Umbilical cord (tissue), 2 donors: ENCODE measurements around a stretch of chr13.

DNA sequence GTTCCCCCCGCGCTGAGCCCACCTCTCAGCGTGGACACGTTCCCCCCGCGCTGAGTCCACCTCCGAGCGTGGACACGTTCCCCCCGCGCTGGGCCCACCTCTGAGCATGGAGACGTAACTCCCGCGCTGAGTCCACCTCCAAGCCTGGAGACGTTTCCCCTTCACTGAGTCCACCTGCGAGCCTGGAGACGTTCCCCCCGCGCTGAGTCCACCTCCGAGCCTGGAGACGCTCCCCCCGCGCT lies 96.8 kb downstream of the SOX1 start:
- RAMPAGE, long total RNA, result no peak

- RAMPAGE, long total RNA, result no peak
These were observed 126.8 kb downstream of the SOX1 start for GRCh38 chr13:112193620-112194212.

DNA sequence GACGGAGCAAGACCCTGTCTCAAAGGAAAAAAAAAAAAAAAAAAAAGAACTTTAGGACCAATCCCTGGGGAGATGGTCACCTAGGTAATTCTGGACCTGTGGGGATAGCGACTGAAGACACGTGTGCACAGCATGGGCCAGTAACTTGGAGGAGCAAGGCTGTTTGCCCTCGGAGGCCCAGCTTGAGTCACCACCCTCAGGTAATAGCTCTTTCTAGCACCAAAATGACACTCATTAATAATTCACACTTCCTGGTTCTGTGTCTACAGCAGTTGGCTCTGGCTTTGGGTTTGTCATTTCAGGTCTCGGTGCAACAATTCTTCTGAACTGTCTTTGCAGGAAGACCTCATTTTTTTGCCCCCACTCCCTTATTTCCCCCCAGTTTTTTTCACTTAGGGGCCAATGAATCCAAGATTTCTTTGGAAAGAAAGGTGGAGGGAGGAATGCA lies 3.9 kb upstream of the ATP11A start:
- RAMPAGE, long total RNA, result no peak

GRCh38 chr13:112743209-112744135 lies 53.6 kb downstream of the ATP11A start:
- RAMPAGE, long total RNA, result no peak

GRCh38 chr13:112782696-112783472 lies 93.0 kb downstream of the ATP11A start:
- RAMPAGE, long total RNA, result no peak

DNA sequence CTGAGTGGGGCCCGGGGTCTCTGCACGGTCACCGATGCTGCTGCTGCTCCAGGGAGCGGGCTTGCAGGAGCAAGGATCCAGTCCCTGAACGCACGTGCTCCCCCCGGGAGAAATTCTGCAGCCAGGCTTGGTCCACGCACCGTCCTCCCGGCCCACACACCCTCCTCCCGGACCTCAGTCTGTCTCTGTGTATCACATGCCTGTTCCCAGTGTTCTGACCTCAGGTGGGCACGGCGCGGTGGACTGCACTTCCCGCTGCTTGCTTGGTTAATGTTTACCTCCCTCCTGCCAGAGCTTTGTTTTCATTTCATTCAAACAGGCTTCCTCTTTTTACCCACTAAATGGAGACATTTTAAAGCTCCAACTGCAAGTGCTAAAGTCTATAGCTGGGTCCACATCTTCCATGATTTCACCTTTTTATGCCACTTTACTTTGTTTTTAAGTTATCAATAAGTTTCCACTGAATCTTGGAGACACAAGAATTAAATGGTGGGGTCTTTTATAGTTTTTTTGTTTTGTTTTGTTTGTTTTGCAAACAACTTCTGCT lies 76.1 kb upstream of the MCF2L start:
- RAMPAGE, long total RNA, result no peak

GRCh38 chr13:112905861-112906578 lies 63.0 kb upstream of the MCF2L start:
- RAMPAGE, long total RNA, result no peak

DNA sequence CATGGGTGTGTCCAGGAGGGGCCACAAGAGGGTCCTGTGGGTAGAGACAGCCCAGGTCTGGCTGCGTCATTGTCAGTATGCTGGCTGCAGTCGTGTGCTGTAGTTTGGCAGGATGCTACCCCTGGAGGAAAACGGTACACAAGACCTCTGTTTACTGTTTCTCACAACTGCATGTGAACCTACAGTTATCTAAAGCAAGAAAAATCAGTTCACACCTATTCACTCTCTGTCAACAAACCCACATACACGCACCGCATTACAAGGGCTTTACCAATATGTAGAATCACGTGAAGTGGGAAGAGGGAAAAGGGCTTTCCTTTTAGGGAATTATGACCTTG lies 17.4 kb upstream of the MCF2L start:
- RAMPAGE, long total RNA, result no peak

- RAMPAGE, long total RNA, result no peak
These were observed 4.2 kb upstream of the MCF2L start for GRCh38 chr13:112964714-112965399.

GRCh38 chr13:112998536-112998853 lies 29.5 kb downstream of the MCF2L start:
- RAMPAGE, long total RNA, result no peak

GRCh38 chr13:113096901-113097256 lies 8.7 kb upstream of the F7 start:
- RAMPAGE, long total RNA, result no peak

- RAMPAGE, long total RNA, result no peak
These were observed 333 bp downstream of the PROZ start for GRCh38 chr13:113158744-113159217.

GRCh38 chr13:113159385-113160200 lies 1.1 kb downstream of the PROZ start:
- RAMPAGE, long total RNA, result no peak

- RAMPAGE, long total RNA, result no peak
These were observed 17.8 kb downstream of the PROZ start for GRCh38 chr13:113176176-113176748.

DNA sequence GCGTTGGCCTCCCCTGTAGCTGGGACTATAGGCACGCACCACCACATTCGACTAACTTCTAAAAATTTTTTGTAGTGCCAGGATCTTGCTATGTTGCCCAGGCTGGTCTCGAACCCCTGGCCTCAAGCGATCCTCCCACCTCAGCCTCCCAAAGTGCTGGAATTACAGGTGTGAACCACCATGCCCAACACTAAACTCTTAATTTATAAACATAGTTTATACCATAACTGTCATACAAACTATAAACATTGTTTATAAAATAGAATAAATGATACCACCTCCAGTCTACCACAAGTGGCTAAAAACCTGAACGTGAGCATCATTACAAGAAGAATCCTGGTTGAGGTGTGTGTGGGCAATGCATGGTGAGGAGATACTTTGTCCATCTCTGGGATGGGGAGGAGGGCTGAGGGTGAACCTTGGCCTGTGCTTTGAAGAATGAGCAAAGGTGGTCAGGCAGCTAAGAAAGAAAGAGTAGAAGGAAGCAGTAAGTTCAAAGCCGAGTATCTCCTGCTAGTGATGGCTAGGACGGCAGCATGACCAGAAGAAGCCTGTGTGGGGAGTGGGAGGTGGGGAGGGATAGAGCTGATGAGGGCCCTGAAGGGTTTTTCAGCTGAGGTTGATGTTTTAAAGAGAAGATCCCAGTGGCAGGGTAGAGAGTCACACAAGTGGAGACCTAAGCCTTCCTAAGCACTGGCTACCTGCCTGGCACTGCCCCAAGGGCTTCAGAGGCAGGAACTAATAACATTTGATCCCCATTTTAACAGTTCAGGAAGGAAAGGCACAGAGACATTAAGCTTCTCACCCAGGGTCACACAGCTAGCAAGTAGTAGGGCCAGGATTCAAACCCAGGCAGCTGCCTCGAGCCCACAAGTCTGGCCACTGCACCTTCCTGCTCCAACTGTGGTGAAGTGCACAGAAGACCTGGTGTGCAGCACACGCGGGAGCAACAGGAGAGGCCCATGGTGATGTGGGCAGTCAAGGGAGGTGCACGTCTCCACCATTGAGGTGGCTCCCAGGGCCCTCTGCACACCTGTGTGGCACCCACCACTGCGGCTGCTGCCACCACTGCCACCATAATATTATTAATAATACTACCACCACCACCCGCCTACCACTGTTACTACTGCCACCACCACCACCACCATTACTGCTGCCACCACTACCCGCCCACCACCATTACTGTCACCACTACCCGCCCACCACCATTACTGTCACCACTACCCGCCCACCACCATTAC lies 21.9 kb downstream of the CUL4A start:
- RAMPAGE, long total RNA, result no peak

- RAMPAGE, long total RNA, result no peak
These were observed 43.5 kb downstream of the CUL4A start for GRCh38 chr13:113252845-113253352.

DNA sequence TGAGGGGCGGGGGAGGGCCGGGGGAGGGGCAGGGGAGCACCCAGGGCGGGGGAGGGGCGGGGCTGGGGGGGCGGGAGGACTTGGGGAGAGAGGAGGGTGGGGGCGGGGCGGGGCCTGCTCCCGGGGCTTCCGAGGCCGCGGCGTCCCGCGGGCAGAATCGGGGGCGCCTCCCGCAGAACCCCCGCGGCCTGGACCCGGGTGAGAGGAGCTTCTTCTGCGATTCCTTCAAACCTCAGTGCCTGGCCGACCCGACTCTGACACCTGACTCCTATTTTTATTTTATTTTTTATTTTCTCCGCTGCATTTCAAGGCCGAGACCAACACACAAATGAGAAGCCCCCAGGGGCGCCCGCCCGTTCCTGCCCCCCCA lies 409 bp upstream of the GRTP1 start:
- RAMPAGE, long total RNA, result no peak

DNA sequence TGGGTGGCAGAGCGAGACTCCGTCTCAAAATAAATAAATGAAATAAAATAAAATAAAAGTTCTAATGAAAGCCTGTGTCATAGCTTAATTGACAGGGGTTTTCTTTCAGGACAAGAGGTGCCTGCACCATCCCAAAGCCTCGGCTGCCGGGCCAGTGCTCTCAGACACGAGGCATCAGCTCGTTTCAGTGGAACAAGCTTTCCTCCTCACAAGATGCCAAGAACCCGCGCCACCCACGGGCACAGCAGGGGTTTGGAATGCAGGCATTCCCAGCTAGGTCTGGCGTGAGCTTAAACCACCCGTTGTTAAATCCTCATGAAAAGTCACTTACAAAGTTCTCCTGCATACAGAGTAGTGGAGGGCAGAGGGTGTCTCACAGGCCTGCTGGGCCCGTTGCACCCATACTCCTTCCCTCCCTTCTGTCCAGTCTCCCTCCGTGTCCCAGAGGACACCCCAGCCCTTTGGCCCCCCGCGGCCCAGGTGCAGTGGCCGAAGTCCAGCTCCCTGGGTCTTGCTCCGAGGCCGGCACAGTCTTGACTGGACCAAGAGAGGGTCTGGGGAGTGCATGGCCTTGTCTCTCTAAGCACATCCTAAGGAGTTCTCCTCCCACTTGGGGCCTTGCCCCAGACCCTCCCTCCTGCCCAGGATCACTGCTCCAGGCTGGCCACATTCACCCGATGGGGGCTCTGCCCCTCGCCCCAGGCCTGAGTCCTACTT lies 35.1 kb upstream of the GRTP1 start:
- RAMPAGE, long total RNA, result no peak

DNA sequence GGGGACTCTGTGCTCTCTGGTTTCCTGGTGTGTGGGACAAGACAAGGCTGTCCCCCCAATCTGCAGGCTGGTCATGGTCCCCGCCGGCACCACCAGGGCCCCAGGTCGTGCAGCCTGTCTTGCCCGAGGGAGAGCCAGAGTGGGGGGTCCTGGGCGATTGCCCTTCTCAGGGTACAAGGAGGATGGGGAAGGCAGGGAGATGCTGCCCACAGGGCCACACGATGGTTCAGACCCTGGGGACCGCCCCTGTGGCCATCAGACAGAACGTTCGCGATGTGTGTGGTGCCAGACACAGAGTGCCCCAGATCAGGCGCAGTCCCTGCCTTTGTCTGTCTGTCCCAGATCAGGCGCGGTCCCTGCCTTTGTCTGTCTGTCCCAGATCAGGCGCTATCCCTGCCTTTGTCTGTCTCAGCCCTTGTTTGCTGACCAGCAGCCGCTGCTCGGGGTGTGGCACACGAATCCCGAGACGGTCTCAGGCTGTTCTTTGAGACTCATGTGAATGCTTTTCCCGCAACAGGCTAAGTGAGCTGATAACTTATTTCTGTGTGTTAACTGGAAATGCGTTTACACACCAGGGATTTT lies 36.0 kb downstream of the ADPRHL1 start:
- RAMPAGE, long total RNA, result no peak

- RAMPAGE, long total RNA, result no peak
These were observed 7.5 kb downstream of the ADPRHL1 start for GRCh38 chr13:113445844-113446204.